SJSA1 (cell line): ENCODE measurements around the genes SUPV3L1 and NEUROG3.

- RAMPAGE, long total RNA, result start-site peak on the plus strand at chr10:69180232-69180252, 40 and 19 reads in 2 replicates
Observed at GRCh38 chr10:69180102-69180786, at the start of gene SUPV3L1. TSS of gene SUPV3L1 (plus strand) at chr10:69180234.

DNA sequence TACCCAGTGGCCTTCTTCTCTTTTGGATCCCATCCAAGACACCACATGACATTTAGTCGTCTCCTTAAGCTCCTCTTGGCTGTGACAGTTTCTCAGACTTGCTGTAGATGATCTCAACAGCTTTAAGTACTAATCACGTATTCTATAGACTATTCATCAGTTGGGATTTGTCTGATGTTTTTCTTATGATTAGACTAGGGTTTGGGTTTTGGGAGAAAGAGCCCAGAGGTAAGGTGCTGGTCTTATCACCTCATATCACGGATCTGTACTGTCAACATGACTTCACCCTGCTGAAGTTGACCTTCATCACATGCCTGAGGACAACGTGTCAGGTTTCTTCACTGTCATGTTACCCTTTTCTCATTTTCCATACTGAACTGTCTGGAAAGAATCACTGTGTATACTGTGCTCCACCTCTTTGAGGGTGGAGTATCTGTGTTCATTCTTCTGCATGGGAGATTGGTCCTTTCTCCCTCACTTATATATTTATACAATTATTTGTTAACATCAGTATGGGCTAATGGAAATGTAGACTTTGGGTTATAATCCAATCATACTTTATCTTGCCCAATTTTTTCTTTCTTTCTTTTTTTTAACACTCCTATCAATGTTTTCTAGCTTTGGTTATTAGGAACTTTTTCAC is 6.4 kb upstream of the HKDC1 start:
- RAMPAGE, long total RNA, result no peak

DNA sequence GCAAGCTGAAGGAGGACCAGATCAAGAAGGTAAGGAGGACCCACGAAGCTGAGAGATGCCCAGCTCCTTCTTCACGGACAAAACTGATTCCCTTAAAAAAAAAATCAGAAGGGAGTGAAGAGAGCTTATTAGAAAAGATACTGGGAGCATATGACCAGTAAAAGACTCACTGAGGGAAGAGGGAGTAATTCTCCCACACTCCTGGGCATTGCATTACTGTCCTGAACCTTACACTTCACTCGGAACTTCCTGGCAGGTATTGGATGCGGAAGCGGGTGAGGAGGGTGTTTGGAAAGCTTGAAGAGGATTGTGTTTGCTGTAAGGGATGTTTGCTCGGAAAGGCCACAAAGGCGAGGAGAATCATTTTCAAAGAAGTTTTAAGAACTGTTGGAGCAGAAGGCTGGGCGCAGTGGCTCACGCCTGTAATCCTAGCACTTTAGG is 358 bp downstream of the HKDC1 start:
- RAMPAGE, long total RNA, result no peak

DNA sequence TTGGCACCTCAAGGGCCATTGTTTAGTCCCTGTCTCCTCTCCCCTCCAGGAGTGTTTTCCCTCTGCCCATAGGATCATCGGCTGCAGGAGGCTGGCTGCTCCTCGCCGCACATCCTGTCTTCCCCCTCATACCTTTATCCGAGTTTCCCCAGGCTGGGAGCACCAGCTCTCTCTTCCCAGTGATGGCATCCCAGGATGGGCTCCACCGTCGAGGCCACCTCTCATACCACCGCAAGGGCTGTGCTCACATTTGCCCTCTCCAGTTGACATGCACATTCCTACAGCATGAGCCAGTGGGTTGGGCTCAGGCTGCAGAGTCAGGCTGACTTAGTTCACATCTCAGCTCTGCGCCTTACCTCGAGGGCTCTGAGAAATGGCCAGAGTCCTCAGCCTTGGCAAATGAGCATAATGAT is 12.1 kb downstream of the HKDC1 start:
- RAMPAGE, long total RNA, result no peak

GRCh38 chr10:69269840-69270126 is 48.9 kb upstream of the HK1 start:
- RAMPAGE, long total RNA, result no peak

GRCh38 chr10:69345044-69346157 is 26.8 kb downstream of the HK1 start:
- RAMPAGE, long total RNA, result no peak

- RAMPAGE, long total RNA, result no peak
Observed at GRCh38 chr10:69384107-69384744, 32.5 kb downstream of the TACR2 start.

GRCh38 chr10:69391774-69392567 is 24.7 kb downstream of the TACR2 start:
- RAMPAGE, long total RNA, result no peak

GRCh38 chr10:69573323-69573807 is at the start of gene NEUROG3:
TSS of gene NEUROG3 (minus strand) at chr10:69573422.
- RAMPAGE, long total RNA, result no peak

DNA sequence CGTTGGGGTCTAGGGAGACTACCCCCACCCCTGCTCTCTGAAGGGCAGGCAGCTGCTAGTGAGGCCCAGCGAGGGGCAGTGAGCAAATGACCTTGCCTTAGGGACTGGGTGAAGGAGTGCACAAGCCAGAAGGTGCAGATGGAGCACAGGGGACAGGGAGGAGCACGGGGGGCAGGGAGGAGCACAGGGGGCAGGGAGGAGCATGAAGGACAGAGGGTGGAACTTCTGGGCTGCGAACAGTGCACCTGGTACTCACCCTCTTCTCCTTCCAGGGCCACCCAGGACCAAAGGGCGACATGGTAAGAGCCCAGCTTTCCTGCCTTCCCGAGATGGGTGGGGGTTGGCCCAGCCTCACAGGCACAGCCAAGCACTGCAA is 87.4 kb downstream of the COL13A1 start:
- RAMPAGE, long total RNA, result no peak

- RAMPAGE, long total RNA, result no peak
Observed at GRCh38 chr10:70227612-70228010, 5.6 kb downstream of the PPA1 start.

DNA sequence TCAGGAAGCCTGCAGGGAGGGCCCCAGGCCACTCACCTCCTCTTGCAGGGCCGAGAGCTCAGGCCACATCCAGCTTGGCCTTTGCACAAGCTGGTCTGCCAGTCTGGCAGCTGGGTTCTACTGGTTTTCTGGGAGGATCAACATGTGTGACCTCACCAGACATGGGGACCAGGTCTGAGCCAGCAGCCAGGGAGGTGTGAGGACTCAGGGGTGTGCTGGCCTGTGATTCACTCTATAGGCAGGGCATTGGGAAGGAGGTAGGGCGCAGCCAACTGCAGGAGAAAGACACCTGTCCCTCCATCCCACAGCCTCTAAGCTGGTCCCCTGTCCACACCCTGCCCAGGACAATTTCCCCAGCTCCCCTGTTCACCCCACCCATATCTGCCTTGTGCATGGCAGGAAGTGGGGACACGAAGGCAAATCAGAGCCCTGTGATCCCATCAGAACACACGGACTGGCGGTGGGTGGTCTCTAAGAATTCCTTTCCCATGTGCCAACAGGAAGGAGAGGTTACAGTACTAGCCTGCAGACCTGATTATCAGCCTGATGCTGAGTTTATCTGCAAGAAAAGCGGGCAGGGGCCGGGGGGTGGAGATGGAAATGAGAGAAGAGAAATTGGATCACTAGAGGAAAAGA is 5.6 kb downstream of the LRRC20 start:
- RAMPAGE, long total RNA, result no peak

- RAMPAGE, long total RNA, result no peak
Observed at GRCh38 chr10:70424716-70426065, 16.3 kb downstream of the NODAL start.

GRCh38 chr10:70493071-70493925 is 14.7 kb downstream of the PALD1 start:
- RAMPAGE, long total RNA, result no peak

- RAMPAGE, long total RNA, result no peak
Observed at GRCh38 chr10:70576000-70576769, 26.4 kb downstream of the PRF1 start.

GRCh38 chr10:70589761-70590170 is 12.8 kb downstream of the PRF1 start:
- RAMPAGE, long total RNA, result no peak

DNA sequence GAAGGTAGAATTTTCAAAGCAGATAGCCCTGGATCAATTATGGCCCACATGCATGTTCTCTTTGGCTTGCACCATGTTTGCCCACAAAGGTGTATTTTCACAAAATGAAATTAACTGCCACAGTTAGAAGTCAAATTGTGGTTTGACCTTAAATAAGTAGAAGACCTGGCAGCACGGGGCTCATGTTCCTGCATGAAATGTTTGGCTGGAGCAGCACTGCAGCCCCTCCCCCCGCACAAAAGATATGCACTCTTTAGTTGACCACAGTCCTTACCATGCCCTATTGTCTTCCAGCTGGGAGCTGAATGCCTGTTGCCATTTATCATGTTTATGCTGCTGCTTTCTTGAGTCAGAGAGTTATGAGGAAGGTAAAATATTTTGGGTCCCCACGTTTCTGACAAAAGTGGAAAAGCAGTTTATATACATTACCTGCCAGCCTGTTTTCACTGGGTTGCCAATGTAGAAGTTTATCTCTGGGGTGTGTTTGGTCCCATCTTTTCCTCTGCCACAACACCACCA is 5.7 kb downstream of the PRF1 start:
- RAMPAGE, long total RNA, result no peak

- RAMPAGE, long total RNA, result no peak
Observed at GRCh38 chr10:70886449-70886996, 1.8 kb downstream of the PCBD1 start.

DNA sequence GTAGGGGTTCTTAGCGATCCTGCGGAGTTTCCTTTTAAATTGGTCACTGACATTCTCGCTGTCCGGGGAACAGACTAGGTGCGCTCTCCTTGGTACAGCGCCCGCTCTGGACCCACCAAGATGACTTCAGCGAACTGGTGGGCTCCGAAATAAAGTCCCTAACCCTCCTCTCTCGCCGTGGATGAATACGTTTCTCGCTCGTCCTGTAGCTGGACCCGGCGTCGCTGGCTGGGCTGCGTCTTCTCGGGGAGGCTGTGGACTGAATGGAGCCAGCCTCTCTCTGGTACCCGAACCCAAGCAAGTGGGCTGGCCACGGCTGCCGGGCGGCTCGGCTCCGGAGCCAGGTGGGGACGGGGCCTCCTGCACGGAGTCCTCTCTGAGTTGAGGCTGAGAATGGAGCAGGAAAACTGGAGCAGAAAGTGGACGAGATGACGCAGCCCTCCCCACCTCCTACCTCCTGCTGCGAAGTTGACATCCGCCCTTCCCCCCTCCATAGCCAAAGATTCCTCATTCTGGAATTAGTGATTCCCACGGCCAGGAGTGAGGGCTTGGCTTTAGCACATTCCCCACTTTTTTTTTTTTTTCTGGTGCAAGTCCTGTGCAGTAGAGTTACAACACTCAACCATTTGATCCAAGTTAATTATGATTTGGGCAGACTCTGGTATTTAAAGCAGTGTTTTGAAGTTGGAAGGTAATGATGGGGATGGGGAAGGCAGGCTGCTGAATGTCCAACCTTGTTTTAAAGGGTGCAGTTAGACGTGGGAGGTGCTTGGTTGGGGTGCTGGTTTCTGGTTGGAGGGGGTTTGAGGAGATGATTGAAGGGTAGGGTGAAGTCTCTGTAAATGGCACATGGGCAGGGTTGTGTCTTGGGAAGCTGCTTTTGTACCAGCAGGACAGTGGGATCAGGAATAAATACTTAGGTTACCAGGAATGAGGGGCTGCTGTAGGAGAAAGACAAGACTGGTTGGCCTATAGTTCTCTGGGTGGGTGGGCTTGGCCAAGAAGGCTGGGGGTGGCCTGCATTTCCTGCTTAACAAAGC is 1.7 kb downstream of the UNC5B start:
- RAMPAGE, long total RNA, result no peak

- RAMPAGE, long total RNA, result no peak
Observed at GRCh38 chr10:71217820-71218561, 5.6 kb downstream of the UNC5B start.